RPMI7951 (cell line): ENCODE measurements around a stretch of chr2.

GRCh38 chr2:27725180-27726005, 46.1 kb upstream of the MRPL33 start:
- RAMPAGE, long total RNA = no peak

GRCh38 chr2:27734990-27735984, 36.2 kb upstream of the MRPL33 start:
- RAMPAGE, long total RNA = no peak

- RAMPAGE, long total RNA = no peak
Observed at GRCh38 chr2:27756766-27757348, 14.7 kb upstream of the MRPL33 start.

DNA sequence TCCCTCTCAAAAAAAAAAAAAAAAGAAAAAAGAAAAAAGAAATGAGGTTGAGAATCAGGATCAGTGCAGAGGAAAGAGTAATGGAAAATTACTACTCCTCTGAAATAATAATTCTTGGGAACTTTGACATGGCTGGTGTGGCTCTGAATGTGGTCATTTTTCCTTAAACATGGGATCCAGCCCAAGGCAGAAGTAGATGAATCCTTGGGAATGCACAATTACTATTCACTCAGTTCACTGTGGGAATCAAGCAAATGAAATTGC, 8.8 kb upstream of the MRPL33 start:
- RAMPAGE, long total RNA = no peak

- RAMPAGE, long total RNA = no peak
Observed at GRCh38 chr2:27798774-27799607, 27.5 kb downstream of the MRPL33 start.

GRCh38 chr2:27920512-27920978, 30.0 kb downstream of the BABAM2 start:
- RAMPAGE, long total RNA = no peak

GRCh38 chr2:28134161-28134766, 243.7 kb downstream of the BABAM2 start:
- RAMPAGE, long total RNA = no peak

DNA sequence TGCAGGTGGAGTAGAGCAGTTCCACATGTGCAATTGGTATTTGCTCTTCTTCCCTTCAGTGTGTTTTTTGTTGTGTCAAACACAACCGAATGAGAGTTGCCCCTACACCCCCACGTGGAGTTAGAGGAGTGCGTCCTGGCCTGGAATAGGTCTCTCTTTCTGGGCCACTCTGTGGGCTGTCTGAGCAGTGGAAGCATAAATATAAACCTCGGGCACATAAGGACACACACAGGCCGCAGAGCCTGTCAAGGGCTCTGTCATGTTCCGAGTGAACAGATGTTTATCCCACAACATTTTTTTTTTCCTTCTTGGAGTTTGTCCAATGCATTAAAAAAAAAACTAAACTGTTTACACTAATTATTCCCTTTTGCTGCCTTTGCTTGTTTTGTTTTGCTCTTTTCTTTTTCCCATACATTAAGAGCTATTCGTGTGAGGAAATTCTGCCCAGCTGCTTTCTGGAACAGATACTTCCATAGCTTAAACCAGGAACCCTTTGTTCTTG, 228.4 kb upstream of the FOSL2 start:
- RAMPAGE, long total RNA = no peak

DNA sequence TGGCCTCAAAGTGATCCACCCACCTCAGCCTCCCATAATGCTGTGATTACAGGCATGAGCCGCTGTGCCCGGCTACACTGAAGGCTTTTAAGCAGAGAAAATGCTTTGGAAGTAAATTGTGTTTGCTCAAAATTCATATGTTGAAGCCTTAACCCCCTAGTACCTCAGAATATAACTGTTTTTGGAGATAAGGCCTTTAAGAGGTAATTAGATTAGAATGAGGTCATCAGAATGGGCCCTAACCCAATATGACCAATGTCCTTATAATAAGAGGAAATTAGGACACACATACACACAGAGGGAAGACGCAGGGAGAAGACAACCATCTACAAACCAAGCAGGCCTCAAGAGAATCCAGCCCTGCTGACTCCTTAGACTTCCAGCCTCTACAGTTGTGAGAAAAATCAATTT, 226.9 kb upstream of the FOSL2 start:
- RAMPAGE, long total RNA = no peak

GRCh38 chr2:28269145-28269989, 123.3 kb upstream of the FOSL2 start:
- RAMPAGE, long total RNA = no peak

- RAMPAGE, long total RNA = no peak
Observed at GRCh38 chr2:28359167-28360135, 33.2 kb upstream of the FOSL2 start.

DNA sequence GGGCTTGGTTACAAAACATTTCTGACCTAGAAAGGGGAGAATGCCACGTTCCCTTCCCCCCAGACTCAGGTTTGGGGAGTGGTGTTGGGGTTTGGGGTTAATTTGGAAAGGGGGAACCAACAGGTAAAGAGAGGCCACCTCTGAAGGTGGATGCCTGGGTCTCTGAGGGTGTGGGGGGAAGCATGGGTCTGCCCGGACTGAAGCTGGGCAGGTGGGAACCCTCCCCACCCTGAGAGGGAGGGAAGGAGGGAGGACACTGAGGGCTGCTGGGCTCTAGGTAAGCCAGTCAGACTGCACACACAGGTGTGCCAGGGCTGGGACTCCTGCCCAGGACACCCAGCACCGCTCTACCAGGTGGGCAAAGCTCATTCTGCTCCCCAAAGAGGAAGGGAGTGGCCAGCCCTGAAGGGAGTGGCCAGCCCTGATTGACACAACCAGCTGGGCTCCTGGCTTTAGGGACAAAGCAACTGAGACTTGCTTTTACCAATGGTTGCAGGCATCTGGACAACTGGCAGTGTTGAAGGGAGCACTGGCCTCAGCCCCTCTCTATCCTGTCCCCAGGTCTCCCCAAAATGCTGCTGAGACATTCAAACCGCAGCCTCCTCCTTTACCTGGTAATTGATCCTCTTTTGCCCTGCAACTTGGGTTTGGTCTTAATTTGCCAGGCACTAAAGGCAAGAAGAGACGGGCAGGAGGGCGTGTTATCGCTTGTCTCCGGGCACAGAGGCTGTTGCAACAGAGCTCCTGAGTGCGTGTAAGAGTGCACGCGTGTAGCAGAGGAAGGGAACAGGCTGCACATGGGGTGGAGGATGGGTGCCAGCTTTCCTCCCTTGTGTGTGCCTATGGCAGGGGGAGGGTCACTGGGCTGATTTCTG, 14.6 kb upstream of the FOSL2 start:
- RAMPAGE, long total RNA = no peak

DNA sequence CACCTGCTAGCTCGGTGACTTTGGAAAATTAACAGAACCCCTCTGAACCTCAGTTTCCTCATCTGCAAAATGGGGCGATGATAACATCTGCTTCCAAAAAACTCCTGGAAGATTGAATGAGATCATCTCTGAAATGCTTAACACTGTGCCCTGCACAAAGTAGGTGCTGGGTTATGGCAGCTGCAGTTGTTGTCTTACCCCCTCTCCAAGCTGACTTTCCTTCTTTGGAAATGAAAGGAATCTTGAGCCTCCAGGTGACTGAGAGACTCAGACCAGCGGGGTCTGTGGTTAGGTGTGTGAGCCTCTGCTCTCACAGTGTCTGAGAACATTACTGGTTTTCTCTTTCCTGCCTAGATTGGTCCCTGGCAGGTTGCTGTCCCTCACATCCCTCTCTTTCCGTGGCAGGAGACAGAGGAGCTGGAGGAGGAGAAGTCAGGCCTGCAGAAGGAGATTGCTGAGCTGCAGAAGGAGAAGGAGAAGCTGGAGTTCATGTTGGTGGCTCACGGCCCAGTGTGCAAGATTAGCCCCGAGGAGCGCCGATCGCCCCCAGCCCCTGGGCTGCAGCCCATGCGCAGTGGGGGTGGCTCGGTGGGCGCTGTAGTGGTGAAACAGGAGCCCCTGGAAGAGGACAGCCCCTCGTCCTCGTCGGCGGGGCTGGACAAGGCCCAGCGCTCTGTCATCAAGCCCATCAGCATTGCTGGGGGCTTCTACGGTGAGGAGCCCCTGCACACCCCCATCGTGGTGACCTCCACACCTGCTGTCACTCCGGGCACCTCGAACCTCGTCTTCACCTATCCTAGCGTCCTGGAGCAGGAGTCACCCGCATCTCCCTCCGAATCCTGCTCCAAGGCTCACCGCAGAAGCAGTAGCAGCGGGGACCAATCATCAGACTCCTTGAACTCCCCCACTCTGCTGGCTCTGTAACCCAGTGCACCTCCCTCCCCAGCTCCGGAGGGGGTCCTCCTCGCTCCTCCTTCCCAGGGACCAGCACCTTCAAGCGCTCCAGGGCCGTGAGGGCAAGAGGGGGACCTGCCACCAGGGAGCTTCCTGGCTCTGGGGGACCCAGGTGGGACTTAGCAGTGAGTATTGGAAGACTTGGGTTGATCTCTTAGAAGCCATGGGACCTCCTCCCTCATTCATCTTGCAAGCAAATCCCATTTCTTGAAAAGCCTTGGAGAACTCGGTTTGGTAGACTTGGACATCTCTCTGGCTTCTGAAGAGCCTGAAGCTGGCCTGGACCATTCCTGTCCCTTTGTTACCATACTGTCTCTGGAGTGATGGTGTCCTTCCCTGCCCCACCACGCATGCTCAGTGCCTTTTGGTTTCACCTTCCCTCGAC, 19.3 kb downstream of the FOSL2 start:
- RAMPAGE, long total RNA = no peak

DNA sequence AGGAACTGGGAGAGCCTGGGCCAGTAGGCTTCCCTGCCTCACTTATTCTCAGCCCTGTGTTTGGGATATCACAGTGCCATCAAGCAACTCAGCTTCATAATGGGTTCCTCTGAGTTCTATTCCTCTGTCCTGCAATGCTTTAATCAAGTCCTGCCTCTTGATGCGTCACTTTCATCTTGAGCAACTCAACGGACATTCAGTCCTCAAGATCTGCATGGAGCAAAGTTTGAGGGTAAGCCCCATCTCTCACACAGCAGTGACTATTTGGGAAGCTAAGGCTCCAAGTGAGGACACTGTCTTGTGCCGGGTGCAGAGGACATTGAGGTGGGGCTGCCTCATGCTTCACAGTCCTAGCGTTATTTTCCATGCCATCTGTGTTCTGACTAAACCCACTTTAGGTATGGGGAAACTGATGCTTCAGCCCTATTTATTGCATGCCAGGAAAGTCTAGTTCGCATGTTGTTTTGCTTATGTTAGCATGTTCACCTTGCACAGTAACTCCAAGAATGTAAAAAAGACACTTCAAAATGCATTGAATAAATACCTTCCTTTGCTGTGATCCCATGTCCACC, 50.8 kb upstream of the PLB1 start:
- RAMPAGE, long total RNA = no peak

DNA sequence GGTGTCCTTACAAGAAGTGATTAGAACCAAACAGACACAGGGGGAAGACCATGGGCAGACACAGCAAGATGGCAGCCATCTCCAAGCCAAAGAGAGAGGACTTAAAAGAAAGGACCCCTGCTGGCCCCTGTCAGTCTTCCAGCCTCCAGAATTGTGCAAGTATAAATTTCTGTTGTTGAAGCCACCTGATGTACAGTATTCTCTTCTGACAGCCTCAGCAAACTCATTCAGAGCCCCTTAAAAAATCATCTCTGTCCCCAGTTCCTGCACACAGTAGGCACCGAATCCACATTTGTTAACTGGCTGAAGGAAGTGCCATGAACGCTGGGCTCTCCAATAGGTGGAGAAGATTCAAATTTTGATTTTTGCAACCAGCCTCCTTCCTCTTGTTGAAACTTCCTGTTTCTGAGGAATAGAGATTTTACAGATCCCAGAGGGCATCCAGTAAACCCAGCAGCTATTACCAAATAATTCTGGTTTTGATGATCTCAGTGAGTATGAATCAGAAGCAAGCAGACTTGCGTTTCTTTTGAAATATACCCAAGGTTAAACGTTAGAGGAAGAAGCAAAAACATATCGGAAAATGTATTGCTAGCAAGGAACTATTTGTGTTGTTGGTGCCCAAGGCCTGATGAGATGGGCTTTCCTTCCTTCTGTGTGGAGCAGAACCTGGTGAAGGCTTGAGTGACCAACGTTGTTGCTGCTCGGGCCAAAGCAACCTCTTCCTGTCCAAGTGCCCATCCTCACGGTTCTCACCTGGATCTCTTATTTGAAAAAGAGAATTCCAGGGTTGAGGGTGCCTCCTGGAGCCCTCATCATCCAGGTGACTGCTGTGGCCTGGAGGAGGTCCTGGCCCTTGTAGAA, 47.7 kb upstream of the PLB1 start:
- RAMPAGE, long total RNA = no peak

DNA sequence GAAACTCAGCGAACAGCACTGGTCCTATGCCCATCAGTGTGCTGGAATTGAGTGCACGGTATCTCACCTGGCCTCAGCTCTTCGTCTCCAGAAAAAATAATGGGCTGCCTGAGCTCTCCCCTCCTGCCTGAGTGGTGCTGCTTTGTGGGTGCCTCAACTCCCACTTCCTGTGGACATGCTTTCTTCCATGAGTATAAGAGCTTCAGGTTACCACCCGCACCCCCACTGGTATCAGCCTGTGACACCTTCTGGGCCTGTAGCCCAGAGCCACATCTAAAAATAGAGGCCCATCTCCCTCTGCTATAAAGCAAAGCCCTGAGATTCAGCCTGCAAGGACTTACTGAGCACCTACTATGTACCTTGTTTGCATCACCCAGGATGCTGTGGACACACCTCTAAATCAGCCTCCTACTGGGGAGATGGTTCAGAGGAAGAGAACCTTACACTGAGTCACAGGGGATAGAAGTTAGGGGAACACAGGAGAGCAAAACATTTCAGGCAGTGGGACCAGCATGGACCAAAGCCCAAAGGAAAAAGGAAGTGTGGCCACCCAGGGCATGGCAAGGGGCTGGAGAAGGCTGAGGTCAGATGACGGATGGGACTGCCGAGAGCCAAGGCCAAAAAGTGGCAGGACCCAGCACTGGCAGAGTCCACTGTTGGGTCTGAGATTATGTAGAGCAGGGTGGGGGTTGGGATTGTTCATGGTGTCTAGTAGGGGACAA, 123.8 kb upstream of the PPP1CB start:
- RAMPAGE, long total RNA = no peak

GRCh38 chr2:28661876-28662509, 89.6 kb upstream of the PPP1CB start:
- RAMPAGE, long total RNA = no peak

GRCh38 chr2:28663302-28663540, 88.4 kb upstream of the PPP1CB start:
- RAMPAGE, long total RNA = no peak

GRCh38 chr2:28683155-28683934, 68.3 kb upstream of the PPP1CB start:
- RAMPAGE, long total RNA = no peak

DNA sequence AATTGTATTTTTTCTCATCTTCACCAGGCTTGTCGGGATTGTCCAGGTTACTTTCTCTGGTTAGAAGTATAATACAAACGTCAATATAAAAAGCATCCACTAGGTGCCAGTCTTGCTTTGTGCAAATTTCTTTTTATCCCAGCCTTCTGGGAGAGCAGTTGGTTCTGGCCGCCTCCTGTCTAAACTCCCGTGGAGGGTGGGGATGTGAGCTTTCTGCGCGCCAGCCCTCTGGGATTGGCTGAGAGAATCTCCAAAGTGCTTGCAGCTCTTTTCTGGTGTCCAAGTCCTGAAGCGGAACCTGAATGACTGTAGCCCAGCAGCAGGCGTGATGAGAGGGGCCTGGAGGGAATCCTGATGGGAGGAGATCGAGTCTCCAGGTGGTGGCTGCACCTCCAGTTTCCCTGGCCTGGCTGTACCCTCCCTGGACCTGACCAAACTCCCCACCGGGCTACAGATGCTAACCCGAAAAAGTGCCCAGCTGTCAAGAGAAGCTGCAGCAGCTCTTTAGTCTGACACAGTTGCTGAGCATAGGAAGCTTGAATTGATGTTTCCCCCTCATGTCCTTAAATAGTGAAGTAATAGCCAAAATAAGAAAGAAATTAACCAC, 22.3 kb upstream of the TOGARAM2 start:
- RAMPAGE, long total RNA = no peak